NCI-H460 (cell line): ENCODE measurements around a stretch of chr13.

DNA sequence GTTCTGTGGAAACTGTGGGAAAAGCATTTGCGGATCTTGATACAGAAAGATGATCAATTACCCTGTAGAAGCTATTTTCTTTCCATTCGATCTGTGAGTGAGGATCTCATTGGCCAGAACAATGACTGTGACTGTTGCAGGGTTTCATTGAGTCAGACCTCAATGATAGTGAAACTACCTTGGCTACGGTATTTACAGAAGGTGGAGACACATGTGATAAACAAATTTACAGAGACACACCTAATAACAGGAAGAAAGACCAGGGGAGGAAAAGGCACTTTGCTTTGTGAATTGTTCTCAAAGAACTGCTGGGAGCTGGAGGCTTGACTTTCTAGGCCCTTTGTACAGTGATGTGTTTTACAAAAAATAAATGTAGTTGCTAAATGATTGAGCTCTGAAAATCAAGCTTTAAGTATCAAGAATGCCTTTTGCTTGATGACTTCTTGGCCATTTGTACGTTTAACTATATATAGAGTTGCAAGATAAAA lies 19.9 kb upstream of the ARGLU1 start:
RAMPAGE:
- cytosol, long total RNA = no peak
- long total RNA = no peak
- nucleus, long total RNA = no peak

RAMPAGE:
- cytosol, long total RNA = no peak
- long total RNA = no peak
- nucleus, long total RNA = no peak
Observed at GRCh38 chr13:107226146-107226417, 641.2 kb downstream of the NALF1 start.

DNA sequence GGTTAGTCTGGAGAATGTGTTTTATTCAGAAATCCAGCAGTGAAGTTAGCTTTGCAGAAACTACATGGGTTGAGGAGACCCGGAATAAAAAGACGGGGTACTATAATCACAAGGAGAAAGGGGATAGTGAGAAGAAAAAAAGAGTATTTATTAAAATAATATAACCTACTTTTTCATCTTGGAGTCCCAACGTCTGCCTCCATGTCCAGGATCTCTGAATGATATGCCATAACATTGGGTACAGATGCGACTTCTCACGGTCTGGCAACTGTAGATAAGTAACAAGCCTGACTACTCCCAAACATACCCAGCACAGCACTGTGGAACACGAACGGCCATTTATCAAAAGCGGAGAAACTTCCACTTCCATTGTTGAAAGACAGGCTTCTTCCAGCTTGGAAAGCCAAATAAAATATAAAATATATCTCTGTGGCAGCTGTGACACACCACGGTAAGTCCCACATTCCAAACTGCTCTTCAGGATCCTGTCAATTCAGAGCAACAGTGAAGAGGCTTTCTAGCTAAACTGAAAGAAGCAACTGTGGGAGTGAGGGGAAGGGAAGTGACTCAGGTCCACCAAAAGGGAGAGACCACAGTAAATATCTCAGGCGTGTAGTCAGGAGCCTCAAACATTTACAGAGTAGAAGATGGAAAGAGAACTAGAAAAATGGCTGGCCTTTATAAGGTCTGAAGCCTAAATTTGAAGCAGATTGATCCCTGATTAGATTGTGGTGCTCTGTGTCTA lies 16.3 kb upstream of the NALF1 start:
RAMPAGE:
- cytosol, long total RNA = no peak
- long total RNA = no peak
- nucleus, long total RNA = no peak

GRCh38 chr13:107995243-107995637 lies 127.9 kb upstream of the NALF1 start:
RAMPAGE:
- cytosol, long total RNA = no peak
- long total RNA = no peak
- nucleus, long total RNA = no peak

DNA sequence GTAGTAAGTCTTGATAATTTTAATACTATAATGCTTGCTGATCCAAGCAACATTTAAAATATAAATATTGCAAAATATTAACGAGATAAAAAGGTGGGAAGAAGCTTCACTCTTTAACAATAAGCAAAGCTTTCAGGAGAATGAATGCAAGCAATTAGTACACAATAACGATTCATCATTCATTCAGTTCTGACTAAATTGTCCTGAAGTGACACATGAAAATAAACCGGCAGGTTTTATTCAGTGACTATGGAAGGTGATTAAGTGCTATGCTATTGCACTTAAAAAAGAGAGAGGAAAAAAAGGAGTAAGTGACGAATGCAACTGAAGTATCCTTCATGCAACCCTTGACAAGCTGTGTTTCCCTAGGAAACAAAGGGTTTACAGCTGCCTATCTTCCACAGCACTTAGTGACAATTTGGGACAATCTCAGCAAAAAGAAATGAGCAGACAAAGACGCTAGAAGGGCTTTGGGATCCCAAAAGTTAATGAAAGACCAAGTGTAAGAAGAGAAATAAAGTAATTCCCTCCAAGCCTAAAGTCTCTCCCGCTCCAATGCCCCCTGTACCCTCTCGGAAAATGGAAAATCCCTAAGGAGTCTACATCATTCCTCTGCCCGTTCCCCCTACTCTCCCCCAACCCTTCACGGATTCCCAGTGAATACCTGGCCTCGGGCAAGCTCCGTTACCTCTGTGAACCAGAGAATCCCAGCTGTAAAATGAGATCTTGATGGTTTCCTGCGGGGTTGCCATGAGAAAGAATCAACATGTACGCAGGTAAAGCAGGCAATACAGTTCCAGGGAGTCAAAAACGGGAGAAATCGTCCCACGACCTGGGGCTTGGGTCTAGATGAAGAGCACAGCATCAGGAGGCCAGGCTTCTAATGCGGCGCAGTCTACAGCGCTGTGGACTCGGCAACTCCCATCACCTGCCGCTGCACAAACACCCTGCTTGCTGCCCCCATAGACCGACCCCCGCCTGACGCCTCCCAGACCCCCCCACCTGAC lies 1.2 kb downstream of the LIG4 start:
RAMPAGE:
- cytosol, long total RNA = no peak
- long total RNA = no peak
- nucleus, long total RNA = no peak

DNA sequence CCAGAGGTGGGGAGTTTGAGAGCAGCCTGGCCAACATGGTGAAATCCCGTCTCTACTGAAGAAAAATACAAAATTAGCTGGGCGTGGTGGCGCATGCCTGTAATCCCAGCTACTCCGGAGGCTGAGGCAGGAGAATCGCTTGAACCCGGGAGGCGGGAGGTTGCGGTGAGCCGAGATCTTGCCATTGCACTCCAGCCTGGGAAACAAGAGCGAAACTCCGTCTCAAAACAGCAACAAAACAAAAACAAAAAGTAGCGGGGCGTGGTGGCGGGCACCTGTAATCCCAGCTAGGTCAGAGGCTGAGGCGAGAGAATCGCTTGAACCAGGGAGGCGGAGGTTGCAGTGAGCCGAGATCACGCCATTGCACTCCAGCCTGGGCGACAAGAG lies 902 bp upstream of the ABHD13 start:
RAMPAGE:
- cytosol, long total RNA = no peak
- long total RNA = no peak
- nucleus, long total RNA = no peak

GRCh38 chr13:108886379-108886991 lies 257.1 kb downstream of the MYO16 start:
RAMPAGE:
- cytosol, long total RNA = no peak
- long total RNA = no peak
- nucleus, long total RNA = no peak

GRCh38 chr13:109157018-109157619 lies 527.7 kb downstream of the MYO16 start:
RAMPAGE:
- cytosol, long total RNA = no peak
- long total RNA = no peak
- nucleus, long total RNA = no peak

RAMPAGE:
- cytosol, long total RNA = no peak
- long total RNA = no peak
- nucleus, long total RNA = no peak
Observed at GRCh38 chr13:109243525-109244378, 542.6 kb downstream of the IRS2 start.

DNA sequence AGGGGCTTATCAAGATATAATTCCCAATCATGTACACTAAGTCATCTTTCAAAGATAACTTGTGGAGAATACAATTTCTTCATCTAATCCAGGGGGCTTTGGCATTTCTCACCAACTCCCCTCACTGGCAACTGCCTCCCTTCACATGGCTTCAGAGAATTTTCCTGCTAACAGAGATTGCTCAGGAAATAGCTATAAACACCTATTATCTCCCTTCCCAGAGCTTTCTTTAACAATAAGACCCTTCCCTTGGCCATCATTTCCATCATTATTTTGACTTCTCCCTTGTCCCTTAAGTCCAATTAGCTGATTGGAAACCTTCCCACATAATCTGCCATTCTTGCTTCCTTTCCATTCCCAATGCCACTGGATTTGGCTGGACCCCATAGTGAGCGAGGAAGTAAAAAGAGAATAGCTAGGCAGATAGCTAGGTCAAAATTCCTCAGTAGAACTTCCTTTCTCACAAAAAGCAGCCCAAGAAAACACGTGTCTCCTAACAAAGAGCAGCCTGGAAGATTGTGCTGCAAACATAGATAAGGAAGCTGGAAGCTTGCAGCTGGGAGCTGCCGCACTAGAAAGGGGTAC lies 522.0 kb downstream of the IRS2 start:
RAMPAGE:
- cytosol, long total RNA = no peak
- long total RNA = no peak
- nucleus, long total RNA = no peak

DNA sequence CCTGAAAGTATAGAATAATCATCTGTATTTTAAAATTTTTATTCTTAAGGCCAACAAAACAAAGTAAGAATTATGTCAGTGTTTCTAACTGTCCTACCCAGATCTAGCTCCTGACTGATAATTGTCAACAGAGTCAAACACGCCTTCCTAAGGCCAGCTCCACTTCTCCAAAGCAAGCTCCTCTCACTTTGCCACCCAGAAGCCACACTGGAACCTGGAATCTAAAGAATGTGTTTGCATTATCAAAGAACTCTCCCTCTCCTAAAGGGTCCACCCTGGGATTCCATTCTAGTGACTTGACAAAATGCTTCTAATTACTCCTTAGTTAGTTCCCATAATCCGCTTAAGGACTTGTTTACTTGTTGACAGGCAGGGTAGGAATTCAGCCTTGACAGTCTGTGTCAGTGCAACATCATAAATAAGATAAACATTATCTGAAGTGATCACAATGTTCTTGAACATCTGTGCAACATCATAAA lies 512.3 kb downstream of the IRS2 start:
RAMPAGE:
- cytosol, long total RNA = no peak
- long total RNA = no peak
- nucleus, long total RNA = no peak

GRCh38 chr13:109412653-109412915 lies 373.8 kb downstream of the IRS2 start:
RAMPAGE:
- cytosol, long total RNA = no peak
- long total RNA = no peak
- nucleus, long total RNA = no peak

DNA sequence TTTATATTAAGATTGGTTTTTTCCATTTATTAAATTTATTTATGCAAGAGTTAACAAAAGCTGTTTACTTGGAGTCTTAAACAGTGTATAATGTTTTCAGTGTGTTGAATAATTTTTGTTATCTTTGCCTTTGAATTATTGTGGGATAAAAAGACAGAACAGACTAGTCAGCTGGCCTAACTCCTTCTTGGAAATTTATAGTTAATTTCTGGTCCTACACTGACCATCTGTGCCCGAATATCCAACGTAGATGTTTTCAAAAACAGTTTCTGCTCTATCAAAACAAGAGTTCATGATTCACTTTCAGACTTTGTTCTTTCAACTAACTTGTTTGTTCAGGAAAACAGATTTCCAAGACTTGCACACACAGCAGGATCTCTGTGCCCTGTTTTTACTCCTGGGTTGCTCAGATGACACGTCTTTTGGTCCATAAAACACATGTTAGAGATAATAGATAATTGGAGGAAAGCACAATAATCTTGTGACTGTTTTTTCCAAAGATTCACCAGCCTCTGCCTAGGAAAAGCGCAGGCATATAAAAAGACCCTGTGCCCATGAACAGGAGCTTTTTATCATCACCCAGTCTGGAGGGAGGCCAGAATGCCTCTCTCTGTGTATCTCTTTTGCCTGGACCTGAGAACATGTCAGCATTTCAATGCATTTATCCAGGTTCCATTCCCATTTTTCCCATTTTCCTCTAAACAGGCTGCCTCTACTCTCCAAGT lies 218.0 kb downstream of the IRS2 start:
RAMPAGE:
- cytosol, long total RNA = no peak
- long total RNA = no peak
- nucleus, long total RNA = no peak

DNA sequence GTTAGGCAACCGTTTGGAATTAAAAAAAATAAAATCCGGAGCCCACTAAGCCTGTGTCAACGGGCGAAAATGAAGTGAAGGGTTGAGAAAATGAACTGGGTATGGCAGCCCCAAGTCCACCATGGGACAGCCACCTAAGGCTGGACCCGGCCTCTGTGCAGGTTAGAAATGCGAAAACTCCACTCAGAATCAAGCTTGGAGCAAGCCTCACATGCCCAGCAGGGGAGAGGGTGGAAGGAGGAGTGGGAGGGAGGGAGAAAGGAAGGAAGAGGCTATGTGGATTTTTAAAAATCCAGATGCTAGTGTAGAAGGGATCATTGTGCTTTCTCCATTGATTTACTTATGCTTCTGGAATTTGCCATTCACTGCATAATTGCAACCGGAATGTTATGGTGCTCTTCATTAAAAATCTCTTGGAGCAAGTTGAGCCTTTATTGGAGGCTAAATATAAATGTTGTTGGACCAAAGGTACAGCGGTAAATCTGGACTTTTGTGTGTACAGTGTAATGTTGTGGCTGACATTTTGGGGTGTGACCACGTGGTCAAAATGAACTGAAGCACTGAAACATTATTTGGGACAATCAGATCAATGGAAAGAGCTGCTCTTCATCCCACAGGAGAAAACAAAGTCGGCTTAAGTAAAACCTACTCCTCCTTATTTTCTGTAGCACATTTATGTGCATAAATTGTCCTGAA lies 101.0 kb downstream of the IRS2 start:
RAMPAGE:
- cytosol, long total RNA = no peak
- long total RNA = no peak
- nucleus, long total RNA = no peak

DNA sequence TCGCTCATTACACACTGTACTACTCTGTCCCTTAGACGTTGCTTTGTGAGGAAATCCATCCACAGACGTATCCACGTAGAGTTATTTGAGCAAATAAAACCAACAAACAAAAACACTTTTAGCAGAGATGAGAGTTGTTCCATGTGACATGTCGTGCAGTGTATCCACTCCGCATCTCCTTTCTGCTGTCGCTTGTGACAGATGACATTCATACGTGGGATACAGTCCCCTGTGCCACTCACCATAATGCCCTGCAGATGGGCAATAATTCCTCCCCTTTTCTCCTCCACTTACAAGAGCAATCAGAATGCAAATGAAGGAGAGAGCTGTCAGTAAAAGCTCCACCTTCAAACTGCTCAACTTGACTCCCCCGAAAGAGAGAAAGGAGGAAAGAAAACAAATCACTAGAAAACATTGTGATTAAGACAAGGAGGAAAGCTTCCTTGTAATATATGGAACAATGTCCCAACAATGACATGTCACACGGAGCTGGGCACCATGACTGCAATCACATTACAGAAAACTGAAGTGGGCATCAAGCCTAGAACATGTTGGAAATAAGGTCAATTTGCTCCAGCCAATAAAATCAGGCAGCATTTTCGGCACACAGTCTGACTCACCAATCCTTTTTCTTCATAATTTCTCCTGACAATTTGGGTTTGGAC lies 25.9 kb downstream of the IRS2 start:
RAMPAGE:
- cytosol, long total RNA = no peak
- long total RNA = no peak
- nucleus, long total RNA = no peak

DNA sequence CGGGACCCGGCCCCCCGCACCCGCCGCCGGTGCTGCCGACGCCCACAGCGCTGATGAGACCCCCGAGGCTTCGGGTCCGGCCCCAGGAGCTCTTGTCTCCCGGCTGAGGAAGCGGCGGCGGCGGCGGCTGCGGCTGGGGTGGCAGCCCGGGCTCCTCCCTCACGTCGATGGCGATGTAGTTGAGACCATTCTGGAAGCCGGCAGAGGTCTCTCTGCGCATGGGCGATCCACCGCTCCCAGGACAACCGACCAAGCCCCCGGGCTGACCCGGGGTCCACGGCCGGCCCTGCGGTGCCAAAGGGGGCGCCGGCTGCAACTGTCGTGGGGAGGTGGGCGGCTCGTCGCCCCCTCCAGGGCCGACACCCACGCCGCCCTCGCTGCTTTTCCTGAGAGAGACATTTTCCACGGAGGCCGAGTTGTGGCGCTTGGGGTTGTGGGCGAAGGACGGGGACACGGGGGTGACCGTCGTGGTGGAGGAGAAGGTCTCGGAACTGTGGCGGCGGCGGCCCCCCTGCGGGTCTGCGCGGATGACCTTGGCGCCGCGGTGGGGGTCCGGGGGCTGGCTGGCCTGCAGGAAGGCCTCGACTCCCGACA lies 4.2 kb downstream of the IRS2 start:
RAMPAGE:
- cytosol, long total RNA = no peak
- long total RNA = no peak
- nucleus, long total RNA = no peak

RAMPAGE:
- cytosol, long total RNA = no peak
- long total RNA = no peak
- nucleus, long total RNA = no peak
Observed at GRCh38 chr13:109788535-109788918, 2.1 kb upstream of the IRS2 start.

DNA sequence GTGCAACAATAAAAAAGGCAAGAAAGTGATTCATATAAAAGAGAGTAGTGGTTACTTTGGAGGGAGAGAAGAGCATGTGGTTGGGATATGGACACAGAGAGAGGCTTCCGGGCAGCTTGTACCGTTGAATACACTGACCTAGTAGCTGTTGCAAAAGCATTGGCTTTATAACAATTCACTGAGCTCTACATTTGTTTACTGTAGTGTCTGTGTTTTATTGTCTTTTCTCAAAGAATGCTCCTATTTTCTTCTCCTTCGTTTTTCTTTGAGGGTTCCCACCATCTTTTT lies 29.7 kb upstream of the IRS2 start:
RAMPAGE:
- cytosol, long total RNA = no peak
- long total RNA = no peak
- nucleus, long total RNA = no peak

DNA sequence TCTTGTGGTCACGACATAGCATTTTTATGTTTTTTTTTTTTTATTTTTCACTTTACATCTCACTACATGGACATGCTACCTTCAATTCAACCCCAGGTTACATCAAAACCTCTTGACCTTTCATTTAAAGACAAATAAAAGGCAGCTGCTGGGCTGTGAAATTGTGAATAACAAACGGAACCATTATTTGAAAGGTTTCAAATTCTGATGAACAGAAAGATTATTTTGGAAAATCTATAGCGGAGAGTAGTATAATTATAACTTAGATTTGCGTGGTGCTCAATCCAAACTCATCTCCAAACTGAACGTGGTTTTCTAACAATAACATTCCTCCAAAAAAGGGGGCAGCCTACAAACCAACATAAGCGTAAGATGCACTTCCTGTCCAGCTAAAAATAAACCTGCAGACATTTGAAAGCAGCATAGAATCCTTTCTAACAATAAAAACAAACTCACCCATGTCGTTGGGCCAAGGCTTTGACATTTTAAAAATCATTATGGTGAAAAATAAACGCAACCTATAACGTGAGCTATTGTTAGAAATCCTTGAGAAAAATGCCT lies 178.5 kb downstream of the COL4A1 start:
RAMPAGE:
- cytosol, long total RNA = no peak
- long total RNA = no peak
- nucleus, long total RNA = no peak

DNA sequence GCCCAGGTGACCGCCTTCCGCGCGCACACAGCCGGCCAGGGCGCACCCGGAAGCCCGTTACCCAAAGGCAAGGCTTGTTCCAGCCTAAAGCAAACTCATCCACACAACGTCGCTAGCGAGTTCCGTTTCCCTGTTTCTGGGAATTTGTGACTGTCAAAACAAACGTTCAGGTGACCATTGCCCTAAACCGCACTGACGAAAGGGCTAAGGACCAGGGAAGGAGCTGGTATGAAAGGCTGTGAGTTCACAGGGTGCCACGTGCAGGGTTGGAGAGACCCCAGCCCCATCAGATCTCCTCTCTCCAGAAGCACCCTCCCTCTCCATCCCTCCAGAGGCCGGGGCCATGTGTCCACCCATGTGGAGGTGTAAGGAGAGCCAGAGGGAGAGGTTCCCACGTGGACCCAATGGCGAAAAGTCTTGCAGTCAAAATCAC lies 168.4 kb downstream of the COL4A1 start:
RAMPAGE:
- cytosol, long total RNA = no peak
- long total RNA = no peak
- nucleus, long total RNA = no peak